ENCODE results near the genes SMU1, B4GALT1 and NFX1.

DNA sequence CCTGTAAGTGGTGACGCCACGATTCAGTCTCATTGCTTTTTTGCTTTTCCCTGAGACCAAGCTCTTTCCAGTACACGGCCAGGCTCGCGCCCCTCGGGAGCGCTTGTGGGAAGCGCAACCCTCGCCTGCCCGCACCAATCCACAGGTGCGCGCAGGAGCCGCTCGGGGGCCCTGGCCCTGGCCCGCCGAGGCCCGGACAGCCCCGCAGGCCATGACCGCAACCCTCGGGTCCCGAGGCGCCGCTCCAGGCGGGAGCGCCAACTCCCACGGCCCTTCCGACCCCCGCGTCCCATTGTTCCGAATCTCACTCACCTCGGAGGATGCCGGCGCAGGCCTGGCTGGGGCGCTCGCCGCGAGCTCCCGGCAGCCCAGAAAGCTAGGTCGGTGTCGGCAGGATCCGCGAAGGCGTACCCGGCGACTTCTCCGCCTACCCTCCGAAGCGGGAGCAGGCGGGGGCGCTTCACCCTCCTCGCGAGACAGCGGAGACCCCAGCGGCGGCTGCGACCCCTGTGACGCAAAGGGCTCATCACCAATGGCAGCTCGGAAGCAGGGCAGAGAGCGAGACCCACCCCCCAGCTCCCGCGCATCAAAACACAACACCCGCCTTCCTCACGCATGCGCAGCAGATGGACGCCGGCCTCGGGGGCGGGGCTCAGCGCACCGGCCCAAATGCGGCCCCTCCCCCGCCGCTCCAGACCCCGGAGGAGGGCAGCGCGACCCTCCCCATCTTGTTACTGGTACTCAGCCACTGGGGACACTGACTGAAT lies 1.5 kb upstream of the SMIM27 start:
- PRO-cap, result bidirectional peak, plus-strand start at position 694 of the sequence, minus-strand start at position 401 of the sequence

- PRO-cap, result no peak
Observed at GRCh38 chr9:32982513-32982917, 18.9 kb downstream of the APTX start.

GRCh38 chr9:33075649-33076980 lies at the start of gene SMU1:
SMU1 (minus strand) TSS chr9:33076674.
- PRO-cap, result bidirectional peak, plus-strand start at chr9:33076854, minus-strand start at chr9:33076691

- PRO-cap, result no peak
Observed at GRCh38 chr9:33158436-33158927, 8.7 kb downstream of the B4GALT1 start.

GRCh38 chr9:33166714-33167741 lies at the start of gene B4GALT1:
B4GALT1 (minus strand) TSS chr9:33167336.
- PRO-cap, result unidirectional peak, minus-strand start at chr9:33166864; bidirectional peak, plus-strand start at chr9:33167075, minus-strand start at chr9:33166864; bidirectional peak, plus-strand start at chr9:33167325, minus-strand start at chr9:33167186; bidirectional peak, plus-strand start at chr9:33167653, minus-strand start at chr9:33167581

GRCh38 chr9:33289972-33290772 lies at the start of gene NFX1:
NFX1 (plus strand) TSS chr9:33290516.
- PRO-cap, result bidirectional peak, plus-strand start at chr9:33290558, minus-strand start at chr9:33290349

- PRO-cap, result no peak
Observed at GRCh38 chr9:33383746-33384386, 18.5 kb downstream of the AQP7 start.

- PRO-cap, result bidirectional peak, plus-strand start at chr9:33446626, minus-strand start at chr9:33446491
Observed at GRCh38 chr9:33446258-33447334, 797 bp downstream of the AQP3 start.

- PRO-cap, result no peak
Observed at GRCh38 chr9:33448120-33448660, 797 bp upstream of the AQP3 start.

DNA sequence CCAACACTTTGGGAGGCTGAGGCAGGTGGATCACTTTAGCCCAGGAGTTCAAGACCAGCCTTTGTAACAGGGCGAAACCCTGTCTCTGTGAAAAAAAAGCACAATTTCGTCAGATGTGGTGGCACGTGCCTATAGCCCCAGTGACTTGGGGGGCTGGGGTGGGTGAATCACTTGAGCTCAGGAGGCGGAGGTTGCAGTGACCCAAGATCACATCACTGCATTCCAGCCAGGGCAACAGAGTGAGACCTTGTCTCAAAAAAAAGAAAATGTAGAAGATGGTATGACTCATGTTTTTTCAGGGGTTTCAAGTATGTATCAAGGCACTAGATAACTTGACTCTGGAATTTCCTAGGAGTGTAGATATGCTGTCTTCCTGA lies 17.5 kb upstream of the ANKRD18B start:
- PRO-cap, result no peak

- PRO-cap, result no peak
Observed at GRCh38 chr9:33523367-33523883, 626 bp upstream of the ANKRD18B start.

DNA sequence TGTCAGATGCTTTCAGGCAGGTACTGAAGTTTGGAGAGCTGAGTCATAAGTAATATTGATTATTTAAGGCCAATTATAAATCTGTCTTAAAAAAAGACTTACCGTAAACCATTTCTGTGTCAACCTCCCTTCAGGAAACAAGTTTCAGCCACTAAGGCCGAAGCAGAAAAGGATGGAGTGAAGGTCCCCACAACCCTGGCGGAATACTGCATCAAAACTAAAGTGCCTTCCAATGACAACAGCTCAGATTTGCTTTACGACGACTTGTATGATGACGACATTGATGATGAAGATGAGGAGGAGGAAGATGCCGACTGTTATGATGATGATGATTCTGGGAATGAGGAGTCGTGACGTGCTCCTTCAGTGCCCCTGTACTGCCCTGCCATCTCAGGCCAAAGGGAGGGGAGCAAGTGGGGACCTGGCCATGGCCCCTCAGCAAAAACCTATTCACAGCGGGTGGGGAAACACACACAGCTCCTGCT lies 100.0 kb downstream of the UBE2R2 start:
- PRO-cap, result no peak

- PRO-cap, result no peak
Observed at GRCh38 chr9:33918246-33918561, 101.2 kb downstream of the UBE2R2 start.

GRCh38 chr9:33971458-33972172 lies 77.1 kb downstream of the UBAP2 start:
- PRO-cap, result no peak

- PRO-cap, result no peak
Observed at GRCh38 chr9:34086959-34087507, 38.3 kb upstream of the UBAP2 start.

DNA sequence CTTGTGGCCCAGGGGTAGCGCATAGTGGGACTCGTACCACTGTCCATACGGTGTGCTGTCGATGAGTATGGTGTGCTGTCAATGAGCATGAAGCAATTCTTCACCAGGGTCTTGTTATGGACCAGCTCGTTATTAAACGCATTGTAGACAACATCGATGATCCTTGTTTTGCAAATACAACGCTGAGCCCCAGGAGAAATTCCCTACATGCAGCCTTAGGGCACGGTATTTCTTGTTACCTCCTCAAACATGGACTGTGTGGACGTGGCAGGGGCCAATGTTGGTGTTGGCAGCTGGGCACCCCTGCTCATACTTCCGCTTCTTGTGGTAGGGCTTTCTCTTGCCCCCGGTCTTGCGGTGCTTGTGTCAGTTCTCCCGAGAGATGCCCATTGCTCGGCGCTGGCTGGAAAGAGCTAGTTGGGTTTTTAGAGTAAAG lies 45.4 kb downstream of the UBAP1 start:
- PRO-cap, result no peak

GRCh38 chr9:34253334-34254340 lies 74.8 kb downstream of the UBAP1 start:
- PRO-cap, result no peak

DNA sequence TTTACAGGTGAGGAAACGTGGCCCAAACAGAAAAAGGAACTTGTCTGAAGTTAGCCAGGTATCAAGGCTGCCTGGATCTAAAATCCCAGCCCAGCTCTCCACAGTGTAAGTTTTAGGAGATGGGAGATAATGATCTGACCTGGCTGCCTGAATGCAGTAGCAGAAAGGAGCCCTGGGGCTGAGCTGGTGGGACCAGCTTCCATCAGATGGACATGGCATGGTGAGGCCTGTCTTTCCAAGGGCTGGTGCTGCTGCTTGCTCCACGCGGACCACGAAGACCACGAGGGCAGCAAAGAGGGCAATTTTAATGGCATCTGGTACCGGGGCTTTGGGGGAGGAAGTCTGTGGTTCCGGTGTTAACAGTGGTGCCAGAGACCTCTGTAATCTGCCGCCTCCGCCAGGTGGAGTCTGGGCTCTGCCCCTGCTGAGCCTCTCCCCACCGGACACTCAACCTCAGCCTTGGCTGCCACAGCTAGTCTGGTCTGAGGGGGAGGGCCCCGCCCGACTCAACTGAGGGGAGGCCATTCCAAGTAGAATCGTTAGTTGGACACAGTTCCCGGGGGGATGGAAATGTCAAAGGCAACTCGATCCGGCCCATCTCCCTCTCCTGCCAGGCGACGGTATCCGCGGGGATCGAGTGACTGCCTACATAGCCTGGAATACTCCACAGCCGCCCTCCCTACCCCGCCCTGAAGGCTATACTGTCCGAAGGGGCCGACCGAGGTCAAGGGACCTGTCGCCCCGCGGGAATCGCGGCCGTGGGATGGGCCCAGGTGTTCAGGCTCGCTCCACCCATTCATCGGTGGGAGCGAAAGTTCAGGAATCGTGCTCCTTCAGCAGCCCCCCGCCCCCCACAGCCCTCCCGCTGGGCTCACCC lies 542 bp downstream of the MYORG start:
- PRO-cap, result no peak

- PRO-cap, result no peak
Observed at GRCh38 chr9:34438674-34439069, 19.7 kb downstream of the FAM219A start.

- PRO-cap, result unidirectional peak, plus-strand start at chr9:34457399
Observed at GRCh38 chr9:34456958-34458018, 1.1 kb downstream of the FAM219A start.

Measured in colic lymph node (tissue), 1 donor.